OCI-LY7 (cell line): ENCODE measurements around the genes ENPP4, RCAN2, TNFRSF21 and CRISP1.

DNA sequence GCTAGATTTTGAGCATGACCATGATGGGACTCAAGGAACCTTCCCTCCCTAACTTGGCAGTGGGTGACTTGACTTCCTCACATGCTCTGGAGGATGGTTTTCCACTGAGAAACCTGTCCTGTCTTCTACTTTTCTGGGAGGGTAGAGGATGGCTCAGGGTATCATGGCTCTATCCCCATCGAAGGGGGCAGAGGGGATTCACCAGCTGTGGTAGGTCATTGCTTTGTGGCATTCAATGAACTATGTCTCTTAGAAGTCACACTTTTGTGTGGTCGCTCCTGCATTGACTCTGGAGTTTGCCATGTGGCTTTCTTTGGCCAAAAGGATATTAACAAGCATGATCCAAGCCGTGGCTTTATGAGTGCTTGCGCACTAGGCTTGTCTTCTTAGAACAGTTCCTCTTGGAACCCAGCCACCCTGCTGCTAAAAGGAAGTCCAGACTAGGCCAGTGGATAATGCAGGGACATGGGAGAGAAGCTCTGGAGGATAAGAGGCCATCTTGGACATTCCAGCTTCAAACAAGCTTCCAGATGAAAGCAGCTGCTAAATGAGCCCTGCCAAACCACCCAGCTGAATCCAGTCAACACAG, 346.2 kb downstream of the CDC5L start:
- PRO-cap: no peak
- RAMPAGE, long total RNA: no peak

GRCh38 chr6:45420507-45421212, 42.9 kb upstream of the SUPT3H start:
- PRO-cap: no peak
- RAMPAGE, long total RNA: no peak

DNA sequence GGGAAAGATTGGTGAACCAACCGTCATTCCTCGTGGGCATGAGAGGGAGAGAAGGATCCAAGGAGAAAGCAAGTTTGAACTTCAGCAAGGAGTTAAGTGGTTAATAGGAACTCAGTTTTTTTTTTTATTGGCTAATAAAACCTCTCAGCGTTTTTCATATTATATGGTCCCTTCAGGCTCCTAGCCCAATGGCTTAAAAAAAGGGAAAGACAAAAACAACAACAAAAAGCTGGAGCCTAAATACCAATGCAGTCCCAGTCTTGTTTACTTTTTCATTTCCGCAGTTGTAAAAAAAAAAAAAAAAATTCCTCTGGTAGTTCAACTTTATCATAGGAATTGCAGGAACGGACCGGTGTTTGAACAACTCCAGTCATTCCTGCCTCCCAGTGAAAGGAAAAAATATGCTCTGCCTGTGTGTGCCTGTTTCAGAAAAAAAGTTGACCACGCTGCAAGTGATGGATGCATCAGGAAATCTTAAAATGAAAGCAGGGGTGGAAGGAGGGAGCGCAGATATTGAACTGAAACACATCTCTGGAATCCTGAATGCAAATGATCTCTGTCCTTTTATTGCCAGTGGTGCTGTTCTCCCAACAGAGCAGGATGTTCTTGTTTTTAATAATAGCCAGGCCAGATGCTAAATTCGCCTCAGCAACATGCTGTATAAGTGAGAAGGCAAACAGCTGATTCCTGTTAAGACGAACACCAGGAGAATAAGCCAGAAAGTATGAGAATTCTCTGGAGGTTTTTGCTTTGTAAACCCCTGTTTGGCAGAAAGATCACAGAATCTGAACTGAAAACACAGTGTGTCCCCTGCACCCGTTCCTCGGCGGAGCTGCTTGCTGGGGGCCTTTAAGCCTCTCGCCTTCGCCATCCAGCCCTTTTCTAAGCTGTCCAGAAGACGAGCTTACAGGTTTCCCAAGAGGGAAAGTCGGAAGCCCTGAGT, 178.3 kb upstream of the SUPT3H start:
- PRO-cap: no peak
- RAMPAGE, long total RNA: no peak

GRCh38 chr6:45608488-45609037, 230.8 kb upstream of the SUPT3H start:
- PRO-cap: no peak
- RAMPAGE, long total RNA: no peak

DNA sequence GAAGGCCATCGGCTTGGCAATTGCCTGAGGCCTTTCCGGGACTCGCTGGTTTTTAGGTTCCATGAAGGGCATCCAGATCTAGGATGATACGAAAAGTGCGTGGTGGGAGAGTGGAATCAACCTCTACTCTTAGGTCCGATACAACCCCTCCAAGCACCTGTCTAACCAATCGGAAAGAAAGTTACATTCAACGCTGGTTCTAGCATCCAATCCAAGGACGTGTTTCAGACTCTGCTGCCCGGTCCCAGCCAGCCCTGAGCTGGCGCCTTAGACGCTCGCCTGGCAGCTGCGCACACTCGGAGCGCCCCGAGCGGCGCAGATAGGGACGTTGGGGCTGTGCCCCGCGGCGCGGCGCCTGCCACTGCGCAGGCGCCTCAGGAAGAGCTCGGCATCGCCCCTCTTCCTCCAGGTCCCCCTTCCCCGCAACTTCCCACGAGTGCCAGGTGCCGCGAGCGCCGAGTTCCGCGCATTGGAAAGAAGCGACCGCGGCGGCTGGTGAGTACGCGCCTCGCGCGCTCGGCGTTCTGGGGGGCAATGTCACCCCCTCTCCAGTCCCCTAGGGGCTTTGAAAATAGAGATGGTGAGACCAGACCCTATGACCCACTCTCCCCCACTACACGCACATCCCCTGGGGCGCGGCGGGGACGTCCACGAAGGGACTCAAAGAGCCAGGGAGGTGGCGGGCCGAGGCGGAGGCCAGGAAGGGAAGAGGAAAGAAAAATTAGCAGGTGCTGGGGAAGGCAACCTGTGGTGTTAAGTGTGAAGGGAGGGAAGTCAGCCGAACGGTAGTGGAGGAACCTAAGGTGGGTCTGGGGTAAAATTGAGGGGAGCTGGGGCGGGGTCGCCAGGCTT, at the start of gene ENPP4:
Gene ENPP4, plus strand, starts transcription at position 295 of the 852 bp plus-strand sequence.
- PRO-cap: bidirectional peak, plus-strand start at position 295 of the sequence, minus-strand start at position 88 of the sequence
- RAMPAGE, long total RNA: no peak

- PRO-cap: no peak
- RAMPAGE, long total RNA: no peak
These were observed at the start of gene RCAN2 for GRCh38 chr6:46490751-46491779. TSS of gene RCAN2 (minus strand) at chr6:46491449.

GRCh38 chr6:46509974-46510301, 18.7 kb upstream of the RCAN2 start:
- PRO-cap: no peak
- RAMPAGE, long total RNA: no peak

DNA sequence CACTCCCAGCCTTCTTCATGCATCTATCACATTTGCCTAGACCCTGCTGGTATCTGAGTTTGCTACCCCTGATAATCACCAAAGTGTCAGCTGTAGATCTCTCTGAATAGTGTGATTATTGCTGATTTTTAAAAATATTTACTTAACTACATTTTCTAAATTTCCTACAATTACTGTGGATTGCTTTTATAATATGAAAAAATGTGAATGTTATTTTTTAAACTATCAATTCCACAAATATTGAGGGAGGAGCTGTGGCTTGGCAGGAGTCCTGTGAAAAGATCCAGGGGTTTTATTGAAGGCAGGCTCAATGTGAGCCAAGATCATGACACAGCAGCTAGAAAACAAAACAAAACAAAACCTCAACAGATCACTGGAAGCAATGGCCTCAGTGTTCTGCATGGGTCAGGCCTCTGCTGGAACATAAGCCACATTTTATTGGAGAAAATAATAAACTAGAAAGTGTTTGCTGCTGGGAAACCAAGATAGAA, 19.3 kb upstream of the RCAN2 start:
- PRO-cap: no peak
- RAMPAGE, long total RNA: no peak

DNA sequence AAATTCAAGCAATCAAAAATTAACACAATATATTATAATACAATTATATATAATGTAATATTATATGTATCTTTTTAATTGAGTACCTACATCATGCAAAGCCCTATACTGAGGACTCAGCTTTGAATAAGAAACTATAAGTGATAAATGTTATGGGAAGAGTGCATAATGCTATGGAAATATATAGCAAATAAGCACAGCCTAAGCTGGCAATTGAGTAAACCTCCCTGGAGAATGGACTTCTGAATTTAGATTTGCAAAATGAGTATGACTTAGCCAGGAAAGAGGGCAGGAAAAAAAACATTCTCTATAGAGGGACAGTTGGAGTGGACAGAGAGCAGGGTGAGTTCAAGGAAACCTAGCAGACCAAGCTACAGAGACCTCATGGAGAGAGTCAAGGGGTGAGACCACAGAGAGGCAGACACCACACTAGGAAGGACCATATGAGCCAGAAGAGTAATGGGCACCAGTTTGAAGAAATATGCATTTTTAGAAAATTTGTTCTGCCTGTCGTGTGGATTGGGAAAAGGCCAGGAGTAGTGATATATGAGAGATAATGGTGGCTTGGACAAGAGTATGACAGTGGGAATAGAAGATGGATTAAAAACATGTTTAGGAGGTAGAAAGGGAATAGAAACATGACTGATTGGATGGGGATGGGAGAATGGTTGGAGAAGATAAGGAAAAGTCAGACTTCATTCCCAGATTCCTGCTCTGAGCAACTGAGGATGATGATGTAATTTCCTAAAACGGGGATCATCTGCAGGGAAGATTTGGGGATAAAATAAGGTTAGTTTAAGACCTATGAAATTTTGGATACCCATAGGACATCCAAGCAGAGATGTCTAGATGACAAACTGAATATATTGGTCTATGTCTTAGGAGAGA, 15.5 kb upstream of the TDRD6 start:
- PRO-cap: no peak
- RAMPAGE, long total RNA: no peak

GRCh38 chr6:46903241-46903691, 18.5 kb downstream of the ADGRF5 start:
- PRO-cap: no peak
- RAMPAGE, long total RNA: no peak

- PRO-cap: no peak
- RAMPAGE, long total RNA: no peak
These were observed 7.3 kb downstream of the ADGRF1 start for GRCh38 chr6:47034770-47035389.

DNA sequence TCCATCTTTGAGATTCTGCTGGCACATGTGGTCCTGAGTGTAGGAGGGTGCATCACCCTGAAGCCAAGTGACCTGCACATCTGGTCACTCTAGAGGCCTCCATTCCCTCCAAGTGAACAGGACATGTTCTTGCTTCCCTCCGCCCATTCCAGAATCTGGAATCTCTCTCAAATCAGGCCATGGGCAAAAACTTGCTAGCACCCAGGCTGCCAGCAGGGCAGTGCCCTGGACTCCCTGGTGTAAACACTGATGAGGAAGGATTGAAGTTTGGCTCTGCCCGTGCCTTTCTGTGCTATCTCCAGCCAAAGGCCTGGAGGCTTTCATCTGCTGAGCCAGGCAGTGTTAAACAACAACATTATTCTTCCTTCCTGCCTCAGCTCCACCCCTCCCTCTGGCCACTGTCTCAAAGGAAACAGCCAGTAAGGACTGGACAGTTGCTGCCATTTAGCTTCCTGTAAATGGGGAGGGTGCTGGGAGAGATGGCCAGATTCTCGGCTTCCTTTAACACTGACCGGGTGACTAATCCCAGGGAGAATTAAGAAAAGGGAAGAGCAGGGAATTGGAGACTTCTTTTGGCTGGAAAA, 19.4 kb upstream of the ADGRF1 start:
- PRO-cap: no peak
- RAMPAGE, long total RNA: no peak

GRCh38 chr6:47307673-47308384, 1.9 kb downstream of the TNFRSF21 start:
- PRO-cap: no peak
- RAMPAGE, long total RNA: no peak

GRCh38 chr6:47309043-47310173, at the start of gene TNFRSF21:
TSS of gene TNFRSF21 (minus strand) at chr6:47309905.
- PRO-cap: bidirectional peak, plus-strand start at chr6:47309369, minus-strand start at chr6:47309177; bidirectional peak, plus-strand start at chr6:47309725, minus-strand start at chr6:47309623; unidirectional peak, minus-strand start at chr6:47309748; unidirectional peak, minus-strand start at chr6:47309890
- RAMPAGE, long total RNA: no peak

- PRO-cap: no peak
- RAMPAGE, long total RNA: no peak
These were observed 100.9 kb upstream of the ADGRF4 start for GRCh38 chr6:47597532-47597922.

GRCh38 chr6:47701076-47701634, 2.8 kb downstream of the ADGRF4 start:
- PRO-cap: no peak
- RAMPAGE, long total RNA: no peak

DNA sequence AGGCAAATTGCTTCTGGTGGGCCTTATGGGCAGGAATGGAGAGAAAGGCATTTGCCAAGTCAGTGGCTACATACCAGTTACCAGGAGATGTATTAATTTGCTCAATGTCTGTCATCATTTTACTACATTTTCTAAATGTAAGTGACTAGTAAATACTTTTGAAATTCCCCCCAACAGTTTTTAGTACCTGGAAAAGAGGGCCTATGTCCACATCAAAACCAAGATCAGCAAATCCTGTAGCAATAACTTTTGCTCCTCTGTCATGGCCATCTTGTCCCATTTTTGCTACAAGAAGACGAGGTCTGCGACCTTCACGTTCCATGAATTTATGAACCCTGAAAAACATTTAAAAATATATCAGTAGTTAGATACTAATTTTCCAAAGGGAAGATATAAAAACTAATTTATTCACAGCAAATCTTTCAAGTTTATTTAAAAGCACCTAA, 23.0 kb downstream of the MMUT start:
- PRO-cap: no peak
- RAMPAGE, long total RNA: no peak

GRCh38 chr6:49459040-49459599, 3.9 kb downstream of the MMUT start:
- PRO-cap: no peak
- RAMPAGE, long total RNA: no peak

DNA sequence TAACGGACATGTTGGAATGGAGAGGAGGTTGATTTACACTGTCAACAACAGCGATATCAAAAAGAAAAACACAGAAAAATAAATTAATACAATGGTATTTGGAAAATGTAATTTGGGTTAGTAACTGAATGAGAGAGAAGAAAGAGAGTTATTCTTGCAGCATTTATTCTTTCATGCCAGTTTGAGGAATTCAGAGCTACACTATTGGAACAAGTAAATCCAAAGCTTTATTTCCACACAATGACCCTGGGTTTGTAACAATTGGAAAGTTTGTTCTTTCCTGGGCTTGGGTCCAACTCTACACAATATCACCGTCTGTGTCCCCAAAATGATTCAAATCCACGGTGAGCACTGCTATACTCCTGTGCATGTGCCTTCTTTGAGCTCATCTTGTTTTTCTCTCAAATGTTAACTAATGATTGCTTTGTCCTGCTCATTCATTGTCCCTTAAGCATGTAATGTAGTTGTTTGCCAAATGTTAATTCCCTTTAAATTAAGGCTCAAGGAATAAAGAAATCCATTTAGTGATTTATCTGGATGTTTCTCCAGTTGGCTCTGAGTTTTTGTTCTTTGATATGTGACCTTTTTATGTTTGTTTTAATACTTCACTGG, 20.4 kb upstream of the CRISP3 start:
- PRO-cap: no peak
- RAMPAGE, long total RNA: no peak

DNA sequence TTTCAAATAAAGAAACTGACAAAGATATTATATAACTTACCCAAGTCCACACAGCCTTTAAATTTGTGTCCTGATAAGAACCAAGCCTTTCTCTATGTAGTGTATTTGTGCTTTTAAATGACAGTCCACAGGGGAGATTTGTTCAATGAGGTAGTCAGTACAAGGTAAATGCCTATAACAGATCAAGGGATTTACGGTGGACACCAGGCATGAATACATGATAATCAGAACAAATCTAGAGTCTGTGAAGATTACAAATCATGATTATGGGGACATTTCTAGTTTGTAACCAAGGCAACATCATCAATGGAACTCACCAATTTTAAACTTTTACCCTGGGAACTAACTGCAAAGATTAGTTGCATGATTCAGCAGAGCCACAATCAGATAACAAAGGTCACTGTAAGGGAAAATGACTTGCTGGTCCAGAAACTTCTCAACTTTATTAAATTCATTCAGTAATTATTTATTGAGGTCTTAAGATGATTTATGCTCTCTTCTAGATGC, at the start of gene CRISP1:
Gene CRISP1, minus strand, starts transcription at position 147 of the 507 bp plus-strand sequence.
- PRO-cap: no peak
- RAMPAGE, long total RNA: no peak